Mesenchymal stem cell of Wharton's jelly (primary cell): ENCODE data around the genes FAM166C, ABHD1 and SLC30A3.

- CAGE, long polyA plus RNA: no peak
These were observed 49.6 kb upstream of the GAREM2 start for GRCh38 chr2:26123162-26123716.

GRCh38 chr2:26184736-26185410 is 12.0 kb downstream of the GAREM2 start:
- CAGE, long polyA plus RNA: no peak

GRCh38 chr2:26243098-26243389 is 1.4 kb downstream of the HADHA start:
- CAGE, long polyA plus RNA: no peak

- CAGE, long polyA plus RNA: no peak
These were observed 606 bp downstream of the HADHA start for GRCh38 chr2:26243518-26244534.

DNA sequence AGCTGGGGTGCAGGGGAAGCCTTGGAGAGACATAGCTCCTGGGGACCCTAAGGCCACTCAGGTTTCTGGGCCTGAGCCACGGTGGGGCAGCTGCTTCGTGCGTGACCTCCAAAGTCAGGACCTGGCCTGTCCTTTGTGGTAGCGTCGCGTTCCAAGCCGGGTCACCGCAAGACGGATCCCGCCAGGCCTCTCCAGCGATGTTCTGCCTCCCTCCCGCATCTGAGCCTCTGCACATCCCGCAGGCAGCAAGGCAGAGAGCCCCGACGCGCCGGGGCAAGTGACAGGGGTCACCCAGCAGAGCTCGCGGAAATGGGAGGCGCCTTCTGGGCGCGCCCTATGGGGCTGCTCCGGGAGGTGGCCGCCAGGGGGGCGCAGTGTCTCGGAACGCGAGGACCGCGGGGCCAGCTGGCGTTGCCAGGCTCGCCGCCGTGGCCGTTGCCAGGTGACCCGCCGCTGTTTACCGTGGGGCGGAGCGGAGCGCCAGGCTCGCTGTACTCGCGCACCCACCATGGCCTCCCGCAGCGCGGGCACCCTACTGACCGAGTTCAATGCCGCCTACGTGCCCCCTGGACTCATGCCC is at the start of gene FAM166C:
FAM166C (plus strand) TSS at position 483 of the 580 bp plus-strand sequence.
- CAGE, long polyA plus RNA: no peak

- CAGE, long polyA plus RNA: no peak
These were observed 576 bp downstream of the FAM166C start for GRCh38 chr2:26562825-26563501.

- CAGE, long polyA plus RNA: no peak
These were observed 9.2 kb downstream of the FAM166C start for GRCh38 chr2:26571672-26571979.

GRCh38 chr2:26640162-26640890 is 840 bp downstream of the CIB4 start:
- CAGE, long polyA plus RNA: no peak

DNA sequence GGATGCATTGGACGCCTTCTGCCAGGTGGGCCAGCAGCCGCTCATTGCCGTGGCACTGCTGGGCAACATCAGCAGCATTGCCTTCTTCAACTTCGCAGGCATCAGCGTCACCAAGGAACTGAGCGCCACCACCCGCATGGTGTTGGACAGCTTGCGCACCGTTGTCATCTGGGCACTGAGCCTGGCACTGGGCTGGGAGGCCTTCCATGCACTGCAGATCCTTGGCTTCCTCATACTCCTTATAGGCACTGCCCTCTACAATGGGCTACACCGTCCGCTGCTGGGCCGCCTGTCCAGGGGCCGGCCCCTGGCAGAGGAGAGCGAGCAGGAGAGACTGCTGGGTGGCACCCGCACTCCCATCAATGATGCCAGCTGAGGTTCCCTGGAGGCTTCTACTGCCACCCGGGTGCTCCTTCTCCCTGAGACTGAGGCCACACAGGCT is 7.7 kb upstream of the CENPA start:
- CAGE, long polyA plus RNA: no peak

- CAGE, long polyA plus RNA: no peak
These were observed 1.2 kb upstream of the MAPRE3 start for GRCh38 chr2:26969136-26969728.

DNA sequence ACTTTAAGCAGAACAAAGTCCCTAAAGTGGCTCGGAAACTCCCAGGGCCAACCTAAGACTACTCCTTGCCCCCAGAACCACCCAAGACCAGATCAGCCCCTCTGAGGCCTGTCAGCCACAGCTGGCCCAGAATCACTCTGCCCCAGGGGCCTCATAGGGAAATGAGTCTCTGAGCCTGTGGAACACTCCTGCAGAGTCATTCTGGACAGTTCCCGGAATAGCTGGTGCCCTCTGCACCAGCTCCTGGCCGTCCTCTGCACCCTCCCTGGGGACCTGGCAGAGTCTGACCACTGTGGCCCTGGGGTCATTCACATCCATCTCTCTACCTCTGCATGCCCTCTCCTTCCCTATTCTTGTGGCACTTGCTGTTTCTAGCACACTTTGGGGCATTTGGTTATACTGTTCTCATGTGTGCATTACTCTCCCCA is 14.6 kb upstream of the TMEM214 start:
- CAGE, long polyA plus RNA: no peak

- CAGE, long polyA plus RNA: no peak
These were observed 1.7 kb upstream of the AGBL5 start for GRCh38 chr2:27049708-27050185.

- CAGE, long polyA plus RNA: no peak
These were observed 1.7 kb downstream of the EMILIN1 start for GRCh38 chr2:27080095-27080575.

GRCh38 chr2:27123239-27123992 is at the start of gene ABHD1:
Gene ABHD1 (plus strand): TSS chr2:27123815.
- CAGE, long polyA plus RNA: no peak

DNA sequence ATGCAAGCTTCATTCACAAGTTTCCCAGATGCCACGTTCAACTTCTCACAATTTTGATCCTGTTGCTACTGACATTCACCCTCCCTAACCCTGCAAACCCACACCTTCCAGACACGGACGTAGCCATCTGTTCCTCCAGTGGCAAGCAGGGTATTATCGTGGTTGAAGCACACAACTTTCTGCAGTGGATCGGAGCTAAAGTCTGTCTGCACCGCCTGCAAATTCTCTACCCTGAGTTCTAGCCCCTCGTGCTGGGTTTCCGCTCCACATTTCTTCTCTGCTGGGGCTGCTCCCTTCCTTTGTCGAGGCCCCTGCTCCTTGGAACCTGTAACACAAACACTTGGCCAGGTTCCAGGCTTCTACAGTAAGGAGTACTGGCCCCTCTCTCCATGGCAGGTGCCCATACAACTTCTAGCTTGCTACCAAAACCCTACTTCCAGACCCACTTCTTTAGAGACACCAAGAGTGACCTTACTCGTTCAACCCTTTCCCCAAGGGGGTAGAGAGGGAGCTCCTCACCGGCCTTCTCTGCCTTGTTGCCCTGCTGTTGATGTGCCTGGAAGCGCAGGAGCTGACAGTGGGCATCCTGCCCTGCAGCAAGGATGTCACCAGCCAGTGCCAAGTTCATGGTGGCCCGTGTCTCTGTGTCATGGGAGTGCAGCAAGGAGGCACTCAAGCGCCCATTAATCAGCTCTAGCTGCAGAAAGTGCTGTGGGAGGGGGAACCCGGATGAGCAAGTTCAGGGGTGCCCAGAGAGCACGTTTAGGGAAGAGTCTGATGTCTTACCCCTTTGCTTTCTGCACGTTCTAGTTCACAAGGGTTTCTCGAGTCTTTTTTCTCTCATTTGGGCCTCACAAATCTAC is 1.2 kb downstream of the PREB start:
- CAGE, long polyA plus RNA: no peak

DNA sequence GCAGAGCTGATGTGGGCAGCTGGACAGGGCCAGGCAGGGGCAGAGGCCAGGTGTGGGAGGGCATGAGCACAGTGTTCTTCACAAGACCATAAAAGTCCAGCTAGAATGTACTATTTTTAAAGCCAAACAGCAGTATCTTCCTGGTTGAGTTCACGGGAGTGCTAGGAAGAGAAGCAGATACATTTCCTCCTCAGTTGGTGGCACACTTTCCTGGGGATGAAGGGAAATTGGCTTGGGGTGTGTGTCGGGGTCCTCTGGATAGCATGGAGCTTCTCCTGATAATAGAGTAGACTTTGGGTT is 5.8 kb downstream of the TCF23 start:
- CAGE, long polyA plus RNA: no peak

DNA sequence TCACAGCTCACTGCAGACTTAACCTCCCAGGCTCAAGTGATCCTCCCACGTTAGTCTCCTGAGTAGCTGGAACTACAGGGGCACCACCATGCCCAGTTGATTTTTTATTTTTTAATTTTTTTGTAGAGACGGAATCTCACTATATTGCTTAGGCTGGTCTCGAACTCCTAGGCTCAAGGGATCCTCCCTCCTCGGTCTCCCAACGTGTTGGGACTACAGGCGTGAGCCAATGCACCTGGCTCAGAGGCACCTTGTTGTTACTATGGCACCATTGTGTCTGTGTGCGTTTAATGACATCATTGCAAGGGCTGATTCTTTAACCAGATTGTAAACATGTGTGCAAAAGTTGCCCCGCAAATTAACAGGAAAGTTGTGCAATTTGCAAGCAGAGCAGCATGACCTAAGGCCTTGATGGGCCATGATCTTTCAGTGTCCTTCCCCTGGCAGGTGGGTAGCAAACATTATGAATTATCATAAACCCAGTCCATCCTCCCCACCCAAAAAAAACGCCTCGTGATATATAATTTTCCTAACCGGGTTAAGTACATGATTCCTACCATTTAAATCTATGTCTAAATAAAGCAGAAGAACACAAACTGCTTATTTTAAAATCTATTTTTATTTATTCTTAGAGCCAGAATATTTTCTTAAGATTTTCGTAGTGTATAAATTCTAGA is 22.7 kb downstream of the TCF23 start:
- CAGE, long polyA plus RNA: no peak

DNA sequence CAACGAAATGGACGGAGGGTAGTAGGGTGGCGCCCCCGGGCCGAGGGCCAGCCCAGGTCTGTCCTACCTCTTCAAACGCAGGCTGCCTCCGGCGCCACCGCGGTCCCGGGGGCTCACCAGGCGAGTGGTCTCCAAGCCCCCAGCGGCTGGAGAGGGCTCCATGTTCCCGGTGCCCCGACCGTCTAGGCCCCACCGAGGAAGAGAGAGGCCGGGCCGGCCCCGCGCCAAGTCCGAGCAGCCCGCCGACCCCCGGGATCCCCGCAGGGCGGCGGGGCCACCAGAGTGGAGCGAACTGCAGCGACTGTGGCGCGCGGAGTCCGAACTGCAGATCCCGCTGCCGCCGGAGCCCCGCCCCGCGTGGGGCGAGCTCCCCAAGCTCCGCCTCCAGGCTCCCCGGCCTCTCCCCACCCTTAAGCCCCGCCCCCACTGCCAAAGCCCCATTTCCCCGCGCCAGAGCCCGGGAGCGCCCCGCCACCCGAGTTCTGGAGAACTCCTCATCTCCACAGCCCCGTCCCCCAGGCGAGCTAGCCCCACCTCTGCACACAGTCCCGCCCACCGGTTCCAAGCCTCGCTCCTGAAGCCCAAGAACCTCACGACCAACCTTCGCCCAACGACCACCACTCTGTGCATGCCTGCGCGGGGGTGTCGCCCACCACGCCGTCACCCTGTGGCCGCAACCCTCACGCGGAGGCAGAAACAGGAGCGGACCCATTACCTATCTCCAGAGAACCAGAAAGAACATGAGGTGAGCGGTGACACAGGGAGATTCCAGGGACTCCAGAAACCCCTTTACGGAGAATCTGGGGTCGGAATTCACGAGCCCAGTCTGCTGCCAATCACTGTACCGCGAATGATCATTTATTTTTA is at the start of gene SLC30A3:
SLC30A3 (minus strand) TSS at position 303 of the 867 bp plus-strand sequence.
- CAGE, long polyA plus RNA: no peak

DNA sequence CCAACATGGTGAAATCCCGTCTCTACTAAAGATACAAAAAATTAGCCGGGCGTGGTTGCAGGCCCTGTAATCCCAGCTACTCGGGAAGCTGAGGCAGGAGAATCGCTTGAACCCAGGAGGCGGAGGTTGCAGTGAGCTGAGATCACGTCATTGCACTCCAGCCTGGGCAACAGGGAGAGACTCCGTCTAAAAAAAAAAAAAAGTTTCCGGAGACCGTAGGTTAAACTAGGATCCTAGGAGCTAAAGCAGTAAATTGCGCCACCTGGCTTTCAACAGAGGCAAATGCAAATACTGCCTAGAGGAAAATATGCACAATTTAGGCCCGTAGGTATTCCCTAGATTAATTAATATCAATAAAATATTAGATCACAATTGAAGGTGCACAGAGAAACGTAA is 4.9 kb downstream of the UCN start:
- CAGE, long polyA plus RNA: no peak

GRCh38 chr2:27391963-27392369 is 11.4 kb upstream of the ZNF513 start:
- CAGE, long polyA plus RNA: no peak